M059J (cell line): ENCODE data around the genes MYH14, MYBPC2, ASPDH, CLEC11A, GPR32 and ACP4.

DNA sequence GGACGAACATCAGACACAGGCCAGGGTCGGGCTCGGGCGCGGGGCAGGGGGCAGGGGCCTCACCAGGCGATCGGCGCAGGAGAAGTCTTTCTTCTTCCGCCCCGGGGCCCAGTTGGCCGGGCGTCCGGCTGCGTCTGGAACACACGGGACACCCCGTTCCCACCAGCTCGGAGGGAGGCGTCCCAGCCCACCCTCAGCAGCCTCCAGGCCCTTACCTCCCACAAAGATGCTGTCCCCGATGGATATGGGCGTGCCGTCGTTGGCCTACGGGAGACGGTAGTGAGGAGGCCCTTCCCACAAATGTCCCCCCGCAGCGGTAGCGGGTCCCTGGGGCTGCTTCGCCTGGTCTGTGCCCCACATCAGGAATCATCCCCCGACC lies 4.9 kb downstream of the PNKP start:
- RAMPAGE, long total RNA, result no peak

GRCh38 chr19:49928567-49928997 lies 423 bp upstream of the ATF5 start:
- RAMPAGE, long total RNA, result no peak

DNA sequence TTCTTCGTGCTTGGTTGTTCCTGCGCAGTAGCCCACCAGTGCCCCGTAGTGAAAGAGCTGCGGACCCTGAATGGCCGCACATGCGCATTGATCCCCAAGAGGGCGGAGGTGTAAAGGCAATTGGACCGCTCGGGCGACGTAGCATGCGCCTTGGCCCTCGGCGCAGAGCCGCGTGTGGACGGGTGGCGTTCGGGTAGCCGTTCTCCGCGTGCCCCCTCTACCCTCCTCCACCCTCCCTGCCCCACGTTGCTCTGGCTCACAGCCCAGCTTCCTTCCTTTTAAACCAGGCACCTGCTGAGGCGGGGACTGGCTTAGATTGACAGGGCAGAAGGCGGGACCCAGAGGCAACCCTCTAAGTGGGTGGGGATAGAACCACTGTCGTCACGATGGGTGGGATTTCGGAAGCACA lies 373 bp upstream of the NUP62 start:
- RAMPAGE, long total RNA, result no peak

DNA sequence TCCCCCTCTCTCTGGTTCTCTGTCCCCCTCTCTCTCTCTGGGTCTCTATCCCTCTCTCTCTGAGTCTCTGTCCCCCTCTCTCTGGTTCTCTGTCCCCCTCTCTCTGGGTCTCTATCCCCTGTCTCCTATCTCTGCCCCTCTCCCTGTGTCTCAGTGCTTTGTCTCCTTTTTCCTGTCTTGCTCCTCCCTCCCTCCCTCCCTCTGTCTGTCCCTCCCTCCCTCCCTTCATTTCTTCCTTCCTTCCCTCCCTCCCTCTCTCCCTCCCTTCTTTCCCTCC lies 6.7 kb upstream of the IZUMO2 start:
- RAMPAGE, long total RNA, result no peak

GRCh38 chr19:50187572-50188367 lies 15.7 kb upstream of the MYH14 start:
- RAMPAGE, long total RNA, result no peak

GRCh38 chr19:50202977-50204217 lies at the start of gene MYH14:
TSS of gene MYH14 (plus strand) at chr19:50203622.
- RAMPAGE, long total RNA, result no peak

DNA sequence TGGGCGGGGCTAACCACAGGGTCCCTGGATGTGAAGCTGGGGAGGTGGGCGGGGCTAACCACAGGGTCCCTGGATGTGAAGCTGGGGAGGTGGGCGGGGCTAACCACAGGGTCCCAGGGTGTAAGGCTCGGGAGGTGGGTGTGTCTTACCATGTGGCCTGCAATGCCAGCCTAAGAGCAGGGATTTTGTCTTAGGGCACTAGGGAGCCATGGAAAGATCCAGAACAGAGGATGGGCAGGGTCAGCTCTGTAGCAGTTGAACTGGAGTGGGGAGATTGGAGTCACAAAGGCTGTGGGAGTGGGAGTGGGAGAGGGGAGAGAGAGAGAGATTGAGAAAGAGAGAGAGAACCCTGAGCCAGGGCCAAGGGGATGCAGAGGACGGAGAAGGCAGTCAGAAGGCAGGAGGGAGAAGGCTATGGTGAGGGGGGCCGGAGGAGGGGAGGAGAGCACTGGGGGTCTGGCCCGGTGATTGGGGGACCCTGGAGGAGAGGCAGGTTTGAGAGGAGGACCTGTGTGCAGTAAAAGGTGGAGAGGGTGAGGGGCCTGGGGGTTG lies 36.6 kb downstream of the KCNC3 start:
- RAMPAGE, long total RNA, result no peak

DNA sequence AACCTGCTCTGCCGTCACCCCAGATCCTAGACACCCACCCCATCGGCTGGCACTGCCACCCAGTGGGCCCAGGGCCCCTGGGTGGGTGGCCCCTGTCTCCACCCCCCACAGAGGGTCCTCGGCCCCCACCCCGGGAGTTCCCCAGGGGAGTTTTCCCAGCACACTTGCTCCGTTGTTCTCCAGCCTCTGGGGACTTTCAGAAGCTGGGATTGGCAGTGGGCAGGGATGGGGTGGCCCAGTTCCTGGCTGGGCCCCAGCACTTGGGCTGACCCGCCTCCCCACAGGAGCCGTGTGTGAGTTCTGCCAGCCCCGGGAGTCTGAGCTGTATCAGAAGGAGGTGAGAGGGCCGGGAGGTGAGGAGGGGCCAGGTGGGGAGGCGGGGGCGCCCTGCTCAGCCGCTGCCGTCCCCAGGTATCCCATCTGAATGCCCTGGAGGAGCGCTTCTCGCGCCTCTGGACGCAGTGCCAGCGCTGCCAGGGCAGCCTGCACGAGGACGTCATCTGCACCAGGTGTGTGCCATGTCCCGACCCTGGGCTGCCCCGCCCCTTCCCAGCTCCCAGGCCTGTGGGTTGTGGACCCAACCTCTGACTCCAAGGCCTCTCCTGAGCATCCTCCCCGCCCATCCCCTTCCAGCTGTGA lies 1.9 kb upstream of the SPIB start:
- RAMPAGE, long total RNA, result no peak

- RAMPAGE, long total RNA, result no peak
Measured at GRCh38 chr19:50432640-50433103, at the start of gene MYBPC2. TSS of gene MYBPC2 (plus strand) at chr19:50432892.

DNA sequence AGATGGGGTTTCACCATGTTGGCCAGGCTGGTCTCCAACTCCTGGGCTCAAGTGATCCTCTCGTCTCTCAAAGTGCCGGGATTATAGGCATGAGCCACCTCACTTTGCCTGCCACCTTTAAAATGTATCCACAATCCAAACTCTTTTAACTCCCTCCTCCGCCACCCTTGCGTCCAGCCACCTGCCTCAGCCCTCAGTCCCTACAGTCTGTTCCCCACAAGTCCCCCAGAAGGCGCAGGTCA lies 7.6 kb upstream of the EMC10 start:
- RAMPAGE, long total RNA, result no peak

DNA sequence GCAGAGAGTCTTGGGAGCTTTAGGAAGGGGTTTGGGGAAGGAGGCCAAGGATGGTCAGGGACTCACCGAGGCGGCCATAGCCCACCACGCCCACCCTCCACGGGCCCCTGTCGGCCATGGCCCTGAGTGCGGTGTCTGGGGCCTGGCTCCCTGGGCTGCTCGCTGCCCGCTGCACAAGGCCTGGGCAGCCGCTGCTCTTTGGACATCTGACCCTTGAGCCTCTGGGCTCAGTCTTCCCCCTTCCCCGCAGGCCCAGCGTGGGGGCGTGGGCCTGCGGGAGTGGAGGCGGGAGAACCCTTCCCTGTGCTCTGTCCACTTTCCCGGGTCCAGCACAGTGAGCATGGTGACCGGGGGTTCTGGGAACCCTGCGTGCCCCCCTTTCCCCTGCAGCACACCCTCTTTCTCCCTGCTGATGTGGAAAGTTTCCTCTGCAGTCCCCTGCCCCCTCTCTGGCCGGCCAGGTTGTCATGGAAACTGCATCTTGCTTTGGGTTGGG lies at the start of gene ASPDH:
Gene ASPDH, minus strand, starts transcription at position 208 of the 496 bp plus-strand sequence.
- RAMPAGE, long total RNA, result no peak

DNA sequence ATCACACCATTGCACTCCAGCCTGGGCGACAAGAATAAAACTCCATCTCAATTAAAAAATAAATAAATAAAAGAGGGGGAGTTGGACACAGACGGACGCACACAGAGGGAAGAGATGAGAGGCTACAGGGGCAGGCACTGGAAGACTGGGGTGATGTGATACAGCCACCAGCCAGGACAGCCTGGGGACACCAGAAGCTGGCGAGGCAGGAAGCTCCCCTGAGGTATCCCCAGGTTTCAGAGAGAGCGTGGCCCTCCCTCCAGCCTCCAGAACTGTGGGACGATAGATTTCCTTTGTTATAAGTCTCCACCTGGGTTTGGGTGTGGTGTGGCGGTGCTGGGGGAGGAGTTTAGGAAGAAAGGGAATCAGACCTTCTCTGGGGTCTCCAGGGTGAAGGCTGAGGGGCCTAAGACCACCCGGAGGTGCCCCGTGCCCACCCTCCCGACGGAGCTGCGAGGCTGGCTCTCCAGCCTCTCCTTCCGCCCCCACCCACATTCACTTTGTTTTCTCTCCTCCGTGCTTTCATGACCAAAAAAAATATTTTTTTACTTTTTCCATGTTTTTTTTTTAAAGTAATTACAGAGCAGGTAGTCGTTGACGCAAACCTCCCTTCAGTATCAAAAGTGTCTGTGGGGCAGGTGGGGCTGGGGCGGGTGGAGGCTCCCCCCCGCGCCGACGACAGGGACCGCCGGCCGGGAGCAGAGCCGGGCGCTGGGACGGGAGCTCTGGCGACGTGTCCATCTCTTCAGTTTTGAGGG lies 2.8 kb upstream of the ASPDH start:
- RAMPAGE, long total RNA, result no peak

DNA sequence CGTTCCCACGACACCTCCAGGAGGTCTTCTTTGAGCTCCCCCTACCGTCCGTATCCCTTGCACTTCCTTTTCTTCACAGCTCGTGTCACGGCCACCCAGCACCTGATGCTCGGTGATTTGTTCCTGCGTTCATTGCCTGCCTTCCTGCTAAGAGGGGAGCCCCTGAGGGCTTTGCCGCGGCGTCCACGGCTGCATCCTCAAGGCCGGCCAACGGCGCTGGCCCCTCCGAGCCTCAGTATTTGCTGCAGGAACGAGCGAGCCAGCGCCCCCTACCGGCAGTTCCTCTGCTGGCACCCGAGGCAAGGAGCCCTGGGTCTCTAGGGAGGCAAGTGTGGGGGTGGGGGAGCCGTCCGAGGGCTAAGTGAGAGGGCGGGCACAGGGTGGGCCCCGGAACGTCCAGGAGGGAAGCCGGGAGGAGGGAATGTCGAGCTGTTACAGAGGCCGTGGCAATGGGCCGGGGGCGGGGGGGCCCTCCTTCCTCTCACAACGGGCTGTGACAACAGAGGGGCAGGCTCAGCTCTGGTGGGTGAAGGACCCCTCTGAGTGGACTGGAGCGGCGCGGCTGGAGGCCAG lies 11.7 kb downstream of the LRRC4B start:
- RAMPAGE, long total RNA, result no peak

DNA sequence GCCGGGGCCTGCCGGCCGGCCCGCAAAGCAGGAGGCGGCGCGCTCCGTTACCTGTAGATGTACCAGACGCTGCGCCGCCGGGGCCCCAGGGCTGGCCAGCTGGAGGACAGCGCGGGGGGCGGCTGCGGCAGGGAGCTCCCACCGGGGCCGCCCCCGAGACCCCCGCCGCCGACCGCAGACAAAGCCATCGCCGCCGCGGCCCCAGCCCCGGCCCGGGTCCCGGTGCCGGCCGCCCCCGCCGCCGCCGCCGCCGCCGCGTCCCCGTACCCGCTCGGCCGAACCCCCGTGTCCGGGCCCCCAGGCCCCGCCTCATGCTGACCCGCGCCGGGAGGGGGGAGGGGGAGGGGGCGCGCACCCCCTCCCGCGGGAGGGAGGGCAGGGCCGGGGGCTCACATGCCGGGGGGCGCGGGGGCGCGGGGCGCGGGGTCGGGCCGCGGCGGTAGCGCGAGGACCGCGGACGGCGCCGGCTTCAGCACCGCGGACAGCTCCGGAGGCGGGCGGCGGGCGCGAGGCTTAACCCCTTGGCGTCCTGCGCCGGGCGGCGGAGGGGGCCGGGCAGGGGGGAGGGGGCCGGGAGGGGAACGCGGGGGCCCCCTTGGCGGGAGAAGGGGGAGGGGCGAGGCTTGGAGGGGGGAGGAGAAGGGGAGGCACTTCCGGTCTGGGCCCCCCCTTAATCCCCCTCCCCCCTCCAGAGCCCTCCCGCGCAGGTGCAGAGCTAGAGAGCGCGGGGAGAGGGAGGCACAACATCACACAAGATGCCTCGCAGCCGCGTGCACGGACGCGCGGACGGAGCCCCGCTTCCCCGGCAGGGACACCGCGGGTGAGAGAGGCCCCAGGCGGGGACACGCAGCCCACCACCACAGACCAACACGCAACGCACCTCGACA lies 24.5 kb downstream of the SHANK1 start:
- RAMPAGE, long total RNA, result no peak

- RAMPAGE, long total RNA, result no peak
Measured at GRCh38 chr19:50722859-50723889, at the start of gene CLEC11A. TSS of gene CLEC11A (plus strand) at chr19:50723364.

DNA sequence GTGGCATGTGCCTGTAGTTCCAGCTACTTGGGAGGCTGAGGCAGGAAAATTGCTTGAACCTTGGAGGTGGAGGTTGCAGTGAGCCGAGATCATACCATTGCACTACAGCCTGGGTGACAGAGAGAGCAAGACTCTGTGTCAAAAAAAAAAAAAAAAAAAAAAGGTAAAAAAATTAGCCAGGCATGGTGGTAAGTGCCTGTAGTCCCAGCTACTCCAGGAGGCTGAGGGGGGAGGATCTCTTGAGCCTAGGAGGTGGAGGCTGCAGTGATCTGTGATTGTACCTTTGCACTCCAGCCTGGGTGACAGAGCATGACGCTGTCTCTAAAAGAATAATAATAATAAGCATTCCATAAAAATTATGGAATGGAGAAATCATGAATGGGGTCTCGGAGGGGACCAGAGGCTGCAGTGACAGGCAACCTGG lies at the start of gene GPR32:
Gene GPR32, plus strand, starts transcription at position 238 of the 424 bp plus-strand sequence.
- RAMPAGE, long total RNA, result no peak

DNA sequence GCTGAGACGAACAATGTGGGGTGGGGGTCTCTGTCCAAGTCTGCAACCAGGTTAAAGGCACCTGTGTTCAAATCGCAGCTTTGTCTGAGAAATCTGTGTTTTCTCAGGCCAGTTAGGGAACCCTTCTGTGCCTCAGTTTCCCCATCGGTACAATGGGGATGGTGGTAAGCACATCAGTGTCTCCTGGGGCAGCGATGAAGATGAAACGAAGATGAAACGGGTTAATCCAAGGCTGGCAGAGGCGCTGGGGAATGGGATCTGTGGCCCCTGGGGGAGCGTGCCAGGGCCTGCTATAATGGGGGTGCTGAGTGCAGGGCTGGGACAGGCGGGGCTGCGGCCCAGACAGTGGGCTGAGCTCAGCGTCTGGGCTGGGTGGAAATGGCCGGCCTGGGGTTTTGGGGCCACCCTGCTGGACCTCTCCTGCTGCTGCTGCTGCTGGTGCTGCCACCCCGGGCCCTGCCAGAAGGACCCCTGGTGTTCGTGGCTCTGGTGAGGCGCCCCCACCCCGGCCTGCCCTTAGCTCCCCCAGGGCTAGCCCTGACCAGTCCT lies at the start of gene ACP4:
Gene ACP4, plus strand, starts transcription at position 379 of the 549 bp plus-strand sequence.
- RAMPAGE, long total RNA, result no peak

DNA sequence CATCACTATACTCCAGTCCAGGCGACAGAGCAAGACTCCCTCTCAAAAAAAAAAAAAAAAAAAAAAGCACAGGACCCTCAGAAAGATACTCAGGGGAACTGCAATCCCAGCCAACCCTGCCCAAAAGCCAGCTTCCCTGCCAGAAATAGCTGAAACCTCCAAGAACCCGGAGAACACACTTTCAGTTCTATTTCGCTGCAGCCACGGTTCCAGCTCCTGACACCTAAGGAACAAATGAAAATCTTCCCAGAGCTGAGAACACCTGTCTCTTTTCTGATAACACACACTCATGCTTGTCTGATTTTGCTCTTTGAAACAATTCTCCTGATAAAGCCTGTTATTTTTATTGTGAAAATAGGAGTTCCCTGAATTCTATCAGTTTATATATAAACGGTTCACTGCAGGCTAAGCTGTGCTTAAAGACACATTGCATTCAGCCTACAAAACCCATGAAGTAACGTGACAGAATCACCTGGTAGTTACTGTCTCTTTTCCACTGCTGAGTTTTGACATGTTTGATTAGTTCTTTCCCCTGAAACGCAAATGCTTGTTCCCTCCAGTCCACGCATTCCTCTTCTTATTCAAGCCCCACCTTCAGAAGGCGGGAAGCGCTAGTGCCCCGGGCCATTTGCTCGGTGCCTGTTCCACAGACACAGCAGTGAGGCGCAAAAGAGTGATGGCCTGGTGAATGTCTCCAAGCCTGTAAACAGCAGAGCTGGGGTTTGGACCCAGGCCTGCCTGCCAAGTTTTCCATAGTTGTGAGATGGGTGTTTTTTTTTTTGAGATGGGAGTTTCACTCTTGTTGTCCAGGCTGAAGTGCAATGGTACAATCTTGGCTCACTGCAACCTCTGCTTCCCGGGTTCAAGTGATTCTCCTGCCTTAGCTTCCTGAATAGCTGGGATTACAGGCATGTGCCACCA lies 10.8 kb downstream of the ACP4 start:
- RAMPAGE, long total RNA, result no peak

DNA sequence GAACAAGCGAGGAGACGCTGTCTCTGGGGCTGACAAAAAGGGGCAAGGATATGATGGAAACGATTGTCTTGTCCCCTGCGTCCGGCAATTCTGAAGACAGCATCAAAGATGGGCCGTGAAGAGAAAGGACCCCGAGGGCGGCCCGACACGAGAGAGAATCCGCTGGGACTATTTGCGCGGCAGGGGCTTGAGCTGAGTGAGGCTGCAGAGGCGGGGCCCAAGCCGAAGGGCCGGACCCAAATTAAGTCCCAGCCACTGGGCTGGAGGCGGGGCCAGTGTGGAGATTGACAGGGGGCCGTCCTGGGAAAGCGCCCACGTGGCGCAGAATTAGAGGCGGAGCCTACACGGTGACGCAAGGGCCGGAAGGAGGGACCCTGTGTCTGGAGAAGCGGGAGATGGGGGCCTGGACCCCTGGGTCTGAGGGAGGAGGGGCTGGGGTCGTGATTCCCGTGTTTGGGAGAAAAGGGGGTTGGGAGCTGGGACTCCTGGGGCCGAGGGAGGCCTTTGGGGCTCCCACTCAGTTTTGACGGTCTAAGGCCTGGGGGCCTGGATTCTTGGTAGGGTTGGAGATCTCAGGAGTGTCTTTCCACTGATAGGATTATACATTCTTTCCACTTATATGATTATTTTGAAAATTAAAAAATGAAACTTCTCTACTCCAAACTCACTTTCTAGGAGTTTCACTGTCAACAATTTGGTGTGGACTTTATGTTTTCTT lies 14.7 kb downstream of the ACP4 start:
- RAMPAGE, long total RNA, result no peak

DNA sequence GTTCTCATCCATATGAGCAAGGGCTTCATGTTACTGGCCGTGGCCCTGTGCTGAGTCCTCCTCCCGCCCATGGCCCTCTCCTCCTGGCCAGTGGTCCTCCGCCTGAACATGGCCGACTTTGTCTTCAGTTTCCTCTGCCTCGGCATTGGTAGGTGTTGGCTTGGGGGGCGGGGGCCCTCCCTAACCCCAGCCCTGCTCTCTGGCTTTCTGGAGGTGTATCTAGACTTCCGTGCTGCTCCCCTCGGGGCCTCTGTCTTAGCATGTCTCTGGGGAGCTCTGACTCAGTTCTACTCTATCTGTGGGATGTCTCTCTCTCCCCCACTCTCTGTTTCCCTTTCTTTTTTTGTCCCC lies 6.2 kb downstream of the KLK1 start:
- RAMPAGE, long total RNA, result no peak